Pulmonary lymph node (tissue), 1 donor: ENCODE measurements around a stretch of chr6.

GRCh38 chr6:4797128-4797515, 20.9 kb downstream of the CDYL start:
- PRO-cap = no peak

DNA sequence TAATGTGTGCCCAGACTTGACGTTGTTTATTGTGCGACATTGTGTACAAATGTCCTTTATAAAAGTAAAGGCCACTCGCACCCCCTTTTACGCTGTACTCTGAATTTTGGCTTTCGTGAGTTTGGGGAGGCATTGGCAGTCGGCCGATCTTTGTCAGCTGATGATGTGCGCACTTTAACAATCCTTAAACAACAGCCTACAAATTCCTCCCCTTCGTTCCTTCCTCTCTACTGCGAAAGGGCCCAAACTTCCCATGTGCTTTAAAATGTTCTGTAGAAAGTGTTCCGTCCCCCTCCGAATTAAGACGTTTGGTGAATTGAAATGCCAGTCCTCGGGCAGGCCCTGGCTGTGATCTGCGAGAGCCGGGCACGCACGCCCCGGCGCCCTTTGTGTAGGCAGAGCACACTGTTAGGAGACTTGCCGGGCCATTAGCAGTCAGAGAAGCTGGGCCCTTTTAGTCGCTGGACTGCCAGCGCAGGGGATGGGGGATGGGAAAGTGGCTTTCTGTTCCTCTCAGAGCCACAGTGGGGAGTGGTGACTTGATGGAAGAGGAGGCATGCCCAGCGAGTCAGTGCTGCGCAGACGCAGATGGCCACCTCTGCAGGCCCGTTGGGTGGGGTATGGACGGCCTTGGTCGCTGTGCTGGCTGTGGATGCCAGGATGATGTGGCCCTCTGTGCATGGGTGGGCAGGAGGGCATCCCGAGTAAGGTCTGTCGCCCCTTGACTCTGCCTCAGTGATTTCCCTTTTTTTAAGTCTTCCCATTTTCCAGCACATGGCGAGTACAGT, 2.2 kb downstream of the PPP1R3G start:
- PRO-cap = no peak

- PRO-cap = unidirectional peak, minus-strand start at chr6:5294580
These were observed 33.0 kb downstream of the FARS2 start for GRCh38 chr6:5294250-5294835.

- PRO-cap = no peak
These were observed 185.1 kb downstream of the FARS2 start for GRCh38 chr6:5446286-5447021.

GRCh38 chr6:5616665-5617201, 355.4 kb downstream of the FARS2 start:
- PRO-cap = no peak

- PRO-cap = no peak
These were observed 141.1 kb downstream of the NRN1 start for GRCh38 chr6:5865571-5865983.

GRCh38 chr6:5866532-5867196, 140.1 kb downstream of the NRN1 start:
- PRO-cap = no peak

DNA sequence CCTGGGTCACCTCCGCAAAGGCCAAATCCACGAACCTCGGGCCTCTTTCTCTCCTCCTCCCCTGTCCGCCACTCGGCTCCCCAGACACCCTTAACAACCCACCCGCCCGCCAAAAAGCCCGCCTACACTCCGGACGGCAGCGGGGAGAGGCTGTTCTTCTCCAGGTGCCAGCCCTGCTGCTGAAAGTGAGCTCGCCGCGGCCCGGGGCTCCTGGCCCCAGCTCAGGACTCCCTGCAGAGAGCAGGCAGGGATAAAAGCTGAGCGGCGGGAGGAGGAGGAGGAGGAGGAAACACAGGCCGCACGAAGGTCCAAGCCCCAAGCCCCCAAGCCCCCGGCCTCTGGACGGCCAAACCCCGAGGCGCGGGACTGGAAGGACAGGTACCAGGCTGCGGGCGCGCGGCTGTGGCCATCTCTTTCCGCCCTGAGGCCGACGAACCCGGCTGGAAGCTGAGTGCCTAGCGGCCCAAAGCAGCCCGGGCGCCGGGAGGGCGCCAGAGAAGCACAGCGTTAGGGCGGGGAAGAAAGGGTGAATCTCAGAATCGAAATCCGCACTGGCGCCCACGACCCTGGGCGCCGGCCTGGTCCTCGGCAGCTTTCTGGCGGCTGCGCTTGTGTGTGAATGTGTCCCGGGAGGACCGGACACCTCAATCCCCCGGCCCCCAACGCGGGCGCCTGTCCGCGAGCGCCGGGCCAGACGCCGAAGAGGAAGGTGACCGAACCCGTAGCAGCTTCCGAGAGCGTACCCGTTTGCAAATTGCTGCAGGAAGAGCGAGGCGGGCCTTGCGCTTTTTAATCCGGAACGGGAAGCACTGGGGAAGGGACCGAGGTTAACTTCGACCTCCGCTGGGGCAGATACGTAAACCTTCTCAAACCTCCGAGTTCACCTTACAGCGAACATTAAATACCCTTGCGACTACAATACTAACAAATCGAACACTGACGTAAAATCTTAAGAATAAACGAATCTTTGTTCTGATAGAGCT, 3.1 kb downstream of the NRN1 start:
- PRO-cap = bidirectional peak, plus-strand start at position 830 of the sequence, minus-strand start at position 711 of the sequence

GRCh38 chr6:6006053-6006285, 756 bp downstream of the NRN1 start:
- PRO-cap = no peak

- PRO-cap = no peak
These were observed 2.0 kb upstream of the NRN1 start for GRCh38 chr6:6008340-6009498.

DNA sequence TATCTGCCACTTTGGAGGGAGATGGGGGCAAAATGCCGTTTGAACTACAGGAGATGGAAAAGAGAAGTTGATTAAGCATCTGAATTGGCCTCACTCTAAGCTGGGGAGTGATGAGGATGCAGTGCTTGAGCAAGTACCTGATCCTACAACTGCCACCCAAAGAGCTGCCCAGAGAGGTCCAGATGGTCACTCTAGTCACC, 2.1 kb downstream of the LY86 start:
- PRO-cap = no peak

DNA sequence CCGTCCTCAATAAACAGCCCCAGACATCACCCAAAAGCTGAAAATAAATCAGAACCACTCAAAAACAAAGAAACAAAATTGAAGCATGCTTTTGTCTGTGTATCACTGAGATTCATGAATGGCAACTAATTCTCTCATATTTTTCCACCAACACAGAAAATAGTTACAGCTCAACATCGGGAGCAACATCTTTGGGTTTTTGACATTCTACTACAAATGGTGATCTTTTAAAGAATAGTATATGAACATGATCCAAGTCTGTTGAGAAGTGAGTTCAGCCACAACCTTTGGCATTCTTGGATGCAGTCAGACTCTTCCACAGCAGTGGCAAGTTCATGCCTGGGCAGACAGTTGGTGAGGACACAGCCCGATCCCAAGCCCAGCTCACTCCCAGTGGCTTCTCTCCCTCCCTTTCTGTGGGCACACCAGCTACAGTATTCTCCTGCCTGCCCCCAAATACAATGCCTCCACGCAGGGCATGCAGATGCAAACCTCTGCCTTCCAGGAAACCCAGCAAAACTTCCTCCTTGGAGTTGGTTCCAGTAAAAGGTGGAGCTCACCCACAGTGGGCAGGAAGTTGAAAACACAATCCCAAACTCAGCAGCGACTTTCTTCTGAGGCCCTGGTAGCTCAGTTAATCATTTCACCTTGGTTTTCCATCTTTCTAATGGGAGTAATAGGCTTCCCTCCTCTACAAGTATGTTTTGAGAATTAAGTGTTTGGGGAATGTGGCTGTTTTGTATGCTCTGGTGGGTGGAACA, 93.6 kb downstream of the LY86 start:
- PRO-cap = no peak

DNA sequence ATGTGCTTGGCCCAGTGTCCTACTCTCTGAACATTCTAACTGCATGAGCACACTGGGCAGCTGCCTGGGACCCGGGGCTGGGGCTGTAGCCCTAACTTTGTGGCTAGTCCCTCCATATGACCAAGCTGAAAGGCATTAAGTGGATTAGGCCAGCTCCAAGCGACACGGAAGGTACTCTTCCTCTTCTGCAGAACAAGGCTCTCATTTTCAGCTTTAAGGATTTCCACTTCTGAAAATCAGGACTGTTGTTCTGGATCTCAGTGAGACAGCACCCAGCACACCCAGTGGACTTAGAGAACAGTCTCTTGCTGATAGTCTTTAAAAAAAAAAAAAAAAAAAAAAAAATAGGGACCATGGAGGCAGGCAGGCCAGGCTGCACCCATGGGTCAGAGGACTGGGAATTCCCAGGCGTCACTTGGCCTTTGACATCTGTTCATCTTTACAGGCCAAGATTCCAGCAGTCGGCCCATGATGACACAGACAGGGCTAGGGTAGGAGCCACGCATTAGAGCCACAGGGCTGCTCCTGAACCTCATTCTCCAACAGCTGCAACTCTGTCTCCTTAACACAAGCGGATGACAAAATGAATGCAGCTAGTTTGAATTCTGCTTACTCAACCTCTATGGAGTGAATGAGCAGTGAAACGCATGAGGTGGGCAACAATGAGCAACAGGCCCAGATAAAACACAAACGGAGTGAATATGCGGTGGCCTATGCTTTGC, 126.3 kb downstream of the LY86 start:
- PRO-cap = no peak

GRCh38 chr6:6825717-6826803, 237.5 kb downstream of the LY86 start:
- PRO-cap = no peak

DNA sequence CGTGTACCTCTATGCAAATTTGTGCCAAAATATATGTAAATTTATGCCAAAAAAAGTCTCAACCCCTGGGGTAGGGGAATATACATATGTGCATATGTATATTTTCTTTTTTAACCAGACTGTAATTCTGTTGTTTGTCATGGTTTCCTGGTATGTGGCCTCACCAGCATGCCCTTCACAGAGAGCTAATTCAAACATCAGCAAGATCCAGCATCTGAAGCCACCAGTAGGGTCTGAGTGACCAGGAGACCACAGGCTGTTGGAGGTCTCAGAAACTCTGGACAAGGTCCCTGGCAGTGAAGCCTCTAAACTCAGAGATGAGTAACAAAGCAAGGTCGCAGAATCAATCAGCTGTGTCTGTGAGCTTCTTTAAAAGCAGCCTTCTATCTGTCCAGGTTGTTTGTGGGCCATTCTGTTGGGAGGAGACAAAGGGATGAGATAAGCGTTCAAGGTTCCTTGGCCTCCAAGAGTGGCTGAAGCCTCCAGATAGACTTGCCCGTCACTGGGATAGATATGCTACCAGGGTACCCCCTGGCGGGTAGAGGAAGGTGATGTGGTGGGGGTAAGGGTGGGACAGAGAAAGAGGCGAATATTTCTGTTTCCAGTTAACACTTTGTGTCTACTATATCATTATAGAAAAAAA, 234.8 kb upstream of the RREB1 start:
- PRO-cap = no peak

DNA sequence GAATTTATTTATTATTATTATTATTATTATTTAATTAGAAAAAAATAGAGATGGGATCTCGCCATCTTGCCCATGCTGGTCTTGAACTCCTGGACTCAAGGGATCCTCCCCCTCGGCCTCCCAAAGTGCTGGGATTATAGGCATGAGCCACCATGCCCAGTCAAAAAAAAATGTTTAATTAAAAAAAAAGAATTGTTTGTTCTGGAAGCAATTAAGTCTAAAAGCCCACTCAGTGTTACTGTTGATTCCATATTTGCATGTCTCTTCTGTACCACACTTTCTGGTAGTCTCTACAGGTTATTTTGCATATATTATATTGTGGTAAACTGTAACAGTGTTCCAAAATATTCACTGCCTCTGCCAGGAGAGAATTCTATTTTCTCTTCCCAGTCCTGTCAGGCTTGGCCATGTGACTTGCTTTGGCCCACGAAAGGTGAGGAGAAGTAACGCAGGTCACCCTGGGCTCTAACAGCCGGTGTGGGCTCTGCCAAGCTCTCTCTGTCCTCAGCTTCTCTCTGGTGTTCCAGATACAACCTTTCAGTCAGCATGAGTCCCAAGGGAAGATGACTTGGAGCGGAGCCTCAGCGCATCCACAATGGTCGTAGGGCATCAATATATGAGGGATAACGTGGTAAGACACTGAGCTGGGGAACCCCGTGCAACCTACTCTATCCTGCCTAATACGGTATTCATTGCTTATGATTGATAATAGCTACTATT, 113.1 kb upstream of the RREB1 start:
- PRO-cap = no peak

GRCh38 chr6:7033188-7033665, 74.5 kb upstream of the RREB1 start:
- PRO-cap = no peak

DNA sequence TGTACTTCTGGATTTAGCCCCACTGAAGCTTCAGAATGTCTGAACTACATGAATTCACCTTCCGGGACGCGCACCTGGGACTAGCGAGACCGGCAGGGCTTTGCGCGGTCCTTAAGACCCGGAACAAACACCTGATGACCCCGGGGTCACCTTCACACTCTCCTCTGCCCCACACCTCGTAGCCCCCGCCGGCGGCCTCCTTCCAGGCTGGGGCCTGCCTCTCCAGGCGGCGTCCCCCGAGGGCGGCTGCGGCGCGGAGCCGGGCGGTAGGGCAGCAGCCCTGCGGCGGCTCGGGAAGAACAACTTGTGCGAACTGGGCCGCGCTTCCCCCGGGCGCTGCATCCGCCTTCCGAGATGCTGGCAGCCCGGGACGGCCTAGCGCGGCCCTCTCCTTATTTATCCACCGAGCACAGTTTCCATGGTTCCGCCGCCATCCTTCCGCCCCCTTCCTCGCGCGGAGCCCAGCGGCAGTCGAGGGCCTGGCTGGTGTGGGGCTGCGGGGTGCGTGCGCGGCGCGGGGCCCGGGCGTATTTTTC, 56.5 kb upstream of the RREB1 start:
- PRO-cap = no peak

DNA sequence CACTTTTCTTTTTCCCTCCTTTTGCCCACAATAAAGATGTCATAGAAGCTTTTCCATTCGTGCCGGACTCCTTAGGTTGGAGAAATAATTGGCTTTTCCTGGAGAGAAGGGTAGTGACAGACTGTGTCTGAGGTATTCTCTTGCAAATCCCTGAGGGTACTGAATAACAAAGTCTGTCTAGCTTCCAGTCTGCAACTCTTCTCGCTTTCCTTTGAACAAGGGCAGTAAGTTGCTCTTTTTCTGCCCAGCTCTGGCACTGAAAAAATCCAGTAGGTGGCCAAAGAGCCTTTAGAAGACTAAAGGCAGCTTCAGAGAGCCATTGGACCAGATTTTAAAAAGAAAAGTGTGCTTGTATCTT, 20.7 kb upstream of the RREB1 start:
- PRO-cap = no peak

DNA sequence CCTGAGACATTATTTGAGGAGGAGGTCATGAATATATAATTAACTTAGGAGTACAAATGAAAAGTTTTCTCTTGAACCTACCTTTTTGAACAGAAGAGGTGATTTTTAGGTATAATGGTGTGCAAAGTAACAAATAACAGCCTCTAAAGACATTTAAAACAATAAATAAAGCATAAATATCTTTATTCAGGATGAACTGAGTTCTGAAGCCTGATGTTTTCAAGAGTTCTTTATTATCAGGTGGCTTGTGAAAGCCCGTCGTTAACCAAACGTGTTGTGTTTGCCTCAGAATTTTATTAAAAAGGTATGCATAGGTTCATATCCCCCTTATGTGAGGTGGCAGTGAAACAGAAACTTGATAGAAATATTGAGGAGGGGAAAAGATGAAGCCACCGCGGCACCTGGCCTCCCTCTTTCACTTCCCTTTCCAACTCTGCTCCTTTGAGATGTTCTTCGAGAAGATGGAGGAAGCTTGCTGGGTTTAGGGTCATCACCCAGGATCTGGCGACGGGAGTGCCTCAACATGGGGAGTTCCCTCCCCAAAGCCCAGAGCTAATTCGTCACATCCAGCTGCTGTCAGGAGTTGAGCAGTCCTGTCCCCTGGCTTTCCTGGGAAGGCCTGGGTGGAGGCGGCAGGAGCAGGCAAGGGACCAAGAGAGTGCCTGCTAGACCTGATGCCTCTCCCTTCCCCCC, 29.0 kb downstream of the RREB1 start:
- PRO-cap = bidirectional peak, plus-strand start at position 444 of the sequence, minus-strand start at position 417 of the sequence